Kidney (tissue), 2 donors: ENCODE results near the genes U2AF2, NLRP13, ZNF787 and ZNF304.

GRCh38 chr19:55544585-55545418, 541 bp downstream of the SBK3 start:
- PRO-cap, result no peak
- RRBS, result 45% methylated on average over 2 of the region's 25 CpGs

DNA sequence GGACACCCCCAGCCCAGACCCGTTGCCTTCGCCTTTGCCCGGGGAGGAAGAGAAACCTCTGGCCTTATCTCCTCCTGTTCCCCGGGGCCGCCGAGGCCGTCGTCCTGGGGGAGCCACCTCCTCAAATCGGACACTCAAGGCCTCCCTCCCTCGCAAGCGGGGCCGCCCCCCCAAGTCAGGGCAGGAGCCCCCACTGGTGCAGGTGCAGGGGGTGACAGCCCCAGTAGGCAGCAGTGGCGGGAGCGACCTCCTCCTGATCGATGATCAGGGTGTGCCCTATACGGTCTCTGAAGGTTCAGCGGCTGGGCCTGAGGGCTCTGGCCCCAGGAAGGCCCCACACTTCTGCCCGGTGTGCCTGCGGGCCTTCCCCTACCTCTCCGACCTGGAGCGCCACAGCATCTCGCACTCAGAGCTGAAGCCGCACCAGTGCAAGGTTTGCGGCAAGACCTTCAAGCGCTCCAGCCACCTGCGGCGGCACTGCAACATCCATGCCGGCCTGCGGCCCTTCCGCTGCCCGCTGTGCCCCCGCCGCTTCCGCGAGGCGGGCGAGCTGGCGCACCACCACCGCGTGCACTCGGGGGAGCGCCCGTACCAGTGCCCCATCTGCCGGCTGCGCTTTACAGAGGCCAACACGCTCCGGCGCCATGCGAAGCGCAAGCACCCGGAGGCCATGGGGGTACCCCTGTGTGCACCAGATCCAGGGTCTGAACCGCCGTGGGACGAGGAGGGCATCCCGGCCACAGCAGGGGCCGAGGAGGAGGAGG, 2.2 kb downstream of the ZNF524 start:
- PRO-cap, result no peak
- RRBS, result 91% methylated on average over 5 of the region's 56 CpGs

DNA sequence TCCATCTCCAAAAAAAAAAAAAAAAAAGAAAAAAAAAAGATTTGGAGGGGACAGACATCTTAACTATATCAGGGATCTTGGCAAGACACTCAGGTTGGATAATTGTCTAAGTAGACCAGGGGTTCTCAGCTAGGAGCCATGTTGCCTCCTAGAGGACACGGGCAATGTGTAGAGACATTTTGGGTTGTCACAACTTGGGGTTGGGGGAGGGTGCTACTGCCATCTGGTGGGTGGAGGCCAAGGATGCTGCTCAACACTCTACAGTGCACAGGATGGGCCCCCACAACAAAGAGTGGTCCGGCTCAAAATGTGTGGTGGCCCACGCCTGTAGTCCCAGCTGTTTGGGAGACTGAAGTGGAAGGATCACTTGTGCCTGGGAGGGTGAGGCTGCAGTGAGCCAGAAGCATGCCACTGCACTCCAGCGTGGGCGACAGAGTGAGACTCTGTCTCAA, 1.8 kb upstream of the ZNF580 start:
- PRO-cap, result unidirectional peak, plus-strand start at position 195 of the sequence
- RRBS, result no CpG with 5 or more reads among the region's 5 CpGs

DNA sequence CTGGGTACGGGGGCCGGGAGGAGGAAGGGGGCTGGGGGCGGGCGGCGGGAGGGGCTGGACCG, 153 bp downstream of the ZNF581 start:
- PRO-cap, result no peak
- RRBS, result 4% methylated on average over 5 of the region's 6 CpGs

DNA sequence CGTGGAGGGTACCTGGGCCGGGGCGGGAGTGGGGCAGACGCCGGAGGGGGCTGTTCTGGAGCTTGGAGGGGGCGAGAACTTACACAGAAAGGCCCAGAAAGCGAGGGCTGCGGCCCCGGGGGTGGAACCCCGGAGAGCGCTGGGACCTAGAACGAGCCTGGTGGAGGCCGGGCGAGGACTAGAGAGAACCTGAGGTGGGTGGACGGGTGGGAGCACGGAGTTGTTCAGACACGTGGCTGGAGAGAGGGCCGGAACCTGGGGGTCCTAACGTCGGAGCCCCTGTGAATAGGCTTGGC, 332 bp downstream of the ZNF581 start:
- PRO-cap, result no peak
- RRBS, result 2% methylated on average over 15 of the region's 20 CpGs

- PRO-cap, result bidirectional peak, plus-strand start at chr19:55655039, minus-strand start at chr19:55654853; bidirectional peak, plus-strand start at chr19:55655406, minus-strand start at chr19:55655301; bidirectional peak, plus-strand start at chr19:55655599, minus-strand start at chr19:55655537
- RRBS, result 2% methylated on average over 2 of the region's 105 CpGs
These were observed at the start of gene U2AF2 for GRCh38 chr19:55654933-55655999. U2AF2 (plus strand) TSS chr19:55655035.

GRCh38 chr19:55657191-55657809, 2.5 kb downstream of the U2AF2 start:
- PRO-cap, result no peak
- RRBS, result no CpG with 5 or more reads among the region's 17 CpGs

- PRO-cap, result no peak
- RRBS, result no CpG with 5 or more reads among the region's 27 CpGs
These were observed 13.6 kb downstream of the EPN1 start for GRCh38 chr19:55688399-55689196.

DNA sequence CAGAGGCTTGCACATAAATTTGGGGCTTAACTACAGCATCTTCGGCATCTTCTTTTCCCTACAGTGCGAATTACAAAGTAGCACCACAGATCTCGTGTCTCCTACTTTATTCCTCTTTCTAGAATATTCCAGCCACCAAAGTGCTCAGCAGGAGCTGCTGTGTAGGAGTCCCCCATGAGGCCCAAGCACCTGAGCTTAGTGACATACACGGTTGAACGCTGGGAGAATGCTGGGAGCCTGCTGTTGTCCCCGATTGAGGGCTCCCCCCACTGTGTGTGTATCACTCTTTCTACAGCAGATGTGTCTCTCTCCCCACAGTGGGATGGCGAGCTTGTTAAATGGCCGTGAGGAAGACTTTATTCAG, 22.5 kb downstream of the EPN1 start:
- PRO-cap, result no peak
- RRBS, result no CpG with 5 or more reads among the region's 8 CpGs

- PRO-cap, result no peak
- RRBS, result no CpG with 5 or more reads among the region's 6 CpGs
These were observed at the start of gene NLRP13 for GRCh38 chr19:55932067-55932510. NLRP13 (minus strand) TSS chr19:55932336.

GRCh38 chr19:56108301-56108660, 12.8 kb downstream of the ZNF787 start:
- PRO-cap, result no peak
- RRBS, result no CpG with 5 or more reads among the region's 7 CpGs

DNA sequence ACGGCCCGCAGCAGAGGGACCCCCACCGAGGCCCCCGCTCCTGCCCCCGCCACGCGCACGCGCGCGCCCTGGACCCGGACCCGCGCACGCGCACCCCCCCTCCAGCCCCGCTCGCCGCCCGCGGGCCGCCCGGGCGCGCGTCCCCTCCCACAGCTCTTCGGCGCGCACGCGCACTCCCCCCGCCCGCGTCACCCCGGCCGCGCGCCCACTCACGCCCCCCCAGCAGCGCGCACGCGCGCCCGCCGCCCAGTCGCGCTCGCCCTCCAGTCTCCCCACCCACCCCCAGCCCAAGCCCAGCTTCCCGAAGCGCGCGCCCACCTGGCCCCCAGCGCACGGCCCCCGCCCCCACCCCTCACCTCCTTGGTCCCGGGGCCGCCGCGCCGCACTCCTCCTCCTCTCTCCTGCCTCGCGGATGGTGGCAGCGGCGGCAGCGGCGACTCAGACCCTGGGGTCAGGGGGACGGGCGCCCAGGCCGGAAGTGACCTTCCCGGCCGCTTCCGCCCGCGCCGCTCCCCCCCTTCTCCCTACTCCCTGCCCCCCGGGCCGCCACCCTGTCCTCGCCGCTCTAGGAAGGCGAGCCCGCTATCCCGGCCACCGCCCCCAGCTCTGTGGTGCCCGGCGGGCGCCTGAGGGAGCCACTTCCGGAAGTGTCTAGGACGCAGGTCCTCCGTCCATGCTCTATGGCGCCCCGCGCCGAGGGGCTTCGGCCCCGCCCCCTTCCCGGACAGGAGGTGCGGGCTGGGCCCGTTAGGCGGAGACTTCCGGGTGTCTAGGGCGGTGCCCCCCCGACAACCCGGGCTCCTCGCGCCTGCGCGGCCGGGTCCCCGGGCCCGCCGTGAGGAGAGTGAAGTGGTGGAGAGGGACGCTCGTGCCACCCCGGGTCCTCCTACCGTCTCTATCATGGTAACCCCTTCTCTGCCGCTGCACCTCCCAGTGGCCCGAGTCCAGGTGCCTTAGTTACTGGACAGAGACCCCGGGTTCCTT, at the start of gene ZNF787:
ZNF787 (minus strand) TSS at position 480 of the 984 bp plus-strand sequence.
- PRO-cap, result bidirectional peak, plus-strand start at position 249 of the sequence, minus-strand start at position 176 of the sequence; bidirectional peak, plus-strand start at position 836 of the sequence, minus-strand start at position 414 of the sequence
- RRBS, result 2% methylated on average over 60 of the region's 119 CpGs

GRCh38 chr19:56170168-56170733, 5.6 kb upstream of the GALP start:
- PRO-cap, result no peak
- RRBS, result 62% methylated on average over 3 of the region's 16 CpGs

DNA sequence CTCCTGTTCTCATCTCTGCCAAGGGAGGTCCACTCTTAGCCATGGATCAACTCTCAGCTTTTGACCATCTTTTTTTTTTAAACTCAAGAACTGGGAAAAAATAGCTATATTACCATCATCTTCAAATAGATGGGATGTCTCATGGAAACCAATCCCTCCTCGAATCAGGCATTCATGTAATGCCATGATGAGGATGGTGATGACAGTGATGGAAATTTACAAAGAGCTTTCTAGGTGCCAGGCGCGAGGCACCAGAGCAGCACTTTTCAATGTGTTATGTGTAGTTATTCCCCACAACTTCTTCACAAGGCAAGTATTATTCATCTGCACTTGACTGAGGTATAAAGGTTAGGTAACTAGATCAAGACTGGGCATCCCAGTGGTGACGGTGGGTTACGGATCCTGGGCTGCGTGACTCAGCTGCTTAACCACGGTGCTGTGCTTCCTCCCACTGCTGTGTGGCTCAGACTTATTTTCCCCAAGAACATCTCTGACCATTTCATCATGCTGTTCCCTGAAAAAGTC, 19.2 kb downstream of the EDDM13 start:
- PRO-cap, result no peak
- RRBS, result no CpG with 5 or more reads among the region's 7 CpGs

GRCh38 chr19:56301631-56302181, 12.9 kb downstream of the ZSCAN5A start:
- PRO-cap, result no peak
- RRBS, result no CpG with 5 or more reads among the region's 7 CpGs

- PRO-cap, result bidirectional peak, plus-strand start at chr19:56315277, minus-strand start at chr19:56315362
- RRBS, result 22% methylated on average over 1 of the region's 36 CpGs
These were observed 522 bp upstream of the ZSCAN5A start for GRCh38 chr19:56315064-56315658.

DNA sequence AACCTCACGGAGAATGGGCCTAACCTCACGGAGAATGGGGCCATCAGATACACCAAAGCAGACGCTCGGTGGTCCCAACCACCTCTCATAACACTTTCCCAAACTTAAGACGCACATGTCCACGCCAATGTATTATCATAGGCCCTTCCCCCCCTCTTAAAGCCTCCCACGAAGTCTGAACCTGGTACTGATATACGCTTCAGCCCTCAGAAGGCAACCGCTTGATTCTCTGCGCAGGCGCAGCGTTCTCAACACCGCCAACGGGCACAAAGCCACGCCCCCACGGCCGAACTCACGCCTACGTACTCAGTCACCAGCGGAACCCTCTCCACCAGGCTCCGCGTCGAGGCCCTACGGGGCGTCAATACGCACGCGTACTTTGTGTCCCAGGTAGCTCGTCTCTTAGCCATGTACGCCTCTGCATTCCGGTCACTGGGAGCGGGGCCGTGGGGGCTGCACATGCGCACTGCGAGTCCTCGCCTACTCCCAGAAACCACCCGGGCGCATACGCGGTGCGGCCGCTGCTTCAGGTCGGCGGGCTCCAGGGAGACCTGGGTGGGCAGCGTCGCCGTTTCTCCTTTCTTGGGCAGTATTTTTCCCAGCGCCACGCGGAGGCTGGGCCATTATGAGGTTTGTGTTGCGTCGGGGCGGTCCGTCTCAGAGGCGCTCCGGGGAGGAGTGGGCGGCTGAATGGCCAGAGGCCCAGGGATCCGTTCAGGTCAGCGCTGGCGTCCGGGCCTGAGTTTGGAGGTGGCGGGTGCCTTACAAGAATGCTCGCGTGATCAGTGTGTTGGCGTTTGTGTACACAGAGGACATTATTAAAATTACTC, 25.3 kb downstream of the ZNF582 start:
- PRO-cap, result unidirectional peak, plus-strand start at position 309 of the sequence; bidirectional peak, plus-strand start at position 432 of the sequence, minus-strand start at position 404 of the sequence
- RRBS, result 3% methylated on average over 12 of the region's 65 CpGs

- PRO-cap, result no peak
- RRBS, result no CpG with 5 or more reads among the region's 5 CpGs
These were observed 1.2 kb downstream of the ZNF71 start for GRCh38 chr19:56596285-56596686.

- PRO-cap, result bidirectional peak, plus-strand start at chr19:57279939, minus-strand start at chr19:57279869
- RRBS, result 2% methylated on average over 6 of the region's 27 CpGs
These were observed 714 bp upstream of the ZNF460 start for GRCh38 chr19:57279345-57280197.

DNA sequence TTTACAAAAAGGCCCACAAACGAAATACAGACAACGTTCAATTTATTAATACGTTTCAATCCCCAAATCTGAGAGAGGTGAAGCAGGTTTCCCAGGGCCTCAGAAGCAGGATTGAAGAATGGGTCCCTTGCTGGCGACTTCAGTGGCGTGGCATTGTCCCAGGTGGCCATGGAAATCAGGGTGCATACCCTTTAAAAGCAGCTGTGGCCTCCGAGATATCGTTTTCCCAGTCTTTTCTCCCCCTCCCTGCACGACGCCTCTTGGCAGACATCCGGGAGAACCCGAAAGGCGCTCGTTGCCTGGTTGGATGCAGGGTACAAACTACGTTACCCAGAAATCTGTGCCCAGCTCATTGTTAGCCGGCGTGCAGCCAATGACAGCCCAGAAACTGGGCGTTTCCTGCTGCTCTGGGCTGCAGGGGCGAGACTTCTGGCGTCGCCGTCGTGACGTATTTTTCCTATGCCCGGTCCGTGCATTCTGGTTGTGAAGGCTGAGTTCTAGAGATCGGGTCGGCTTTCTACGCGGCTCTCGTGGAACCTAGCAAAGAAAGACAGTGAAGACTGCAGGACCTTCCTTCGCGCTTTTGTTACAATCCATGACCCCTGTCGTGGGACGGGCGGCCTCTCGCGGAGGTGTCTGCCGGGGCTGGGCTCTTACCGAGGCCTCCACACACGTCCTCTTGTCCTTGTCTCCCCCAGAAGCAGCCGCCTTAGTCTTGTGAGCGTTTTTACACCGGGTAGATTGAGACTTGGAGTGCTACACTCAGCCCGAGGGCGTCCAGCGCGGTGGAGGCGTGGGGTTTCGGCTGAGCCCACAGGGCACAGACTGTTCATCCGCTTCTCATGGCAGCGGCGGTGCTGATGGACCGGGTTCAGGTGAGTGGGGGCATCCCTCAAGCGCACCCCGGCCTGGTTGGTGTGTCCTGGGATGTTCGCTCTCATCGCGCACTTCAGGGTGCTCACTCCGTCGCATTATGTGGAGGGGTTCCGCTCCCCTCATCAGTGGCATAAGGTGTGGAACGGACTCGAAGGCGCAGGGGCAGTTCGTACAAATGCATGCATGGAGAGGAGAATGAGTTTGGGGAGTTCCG, at the start of gene ZNF304:
ZNF304 (plus strand) TSS at position 449 of the 1,090 bp plus-strand sequence.
- PRO-cap, result bidirectional peak, plus-strand start at position 452 of the sequence, minus-strand start at position 290 of the sequence
- RRBS, result under 1% methylated on average over 23 of the region's 66 CpGs